ENCODE measurements around the gene DSTN.

- PRO-cap: unidirectional peak, minus-strand start at chr20:17558420
These were observed 11.4 kb upstream of the DSTN start for GRCh38 chr20:17558271-17559004.

DNA sequence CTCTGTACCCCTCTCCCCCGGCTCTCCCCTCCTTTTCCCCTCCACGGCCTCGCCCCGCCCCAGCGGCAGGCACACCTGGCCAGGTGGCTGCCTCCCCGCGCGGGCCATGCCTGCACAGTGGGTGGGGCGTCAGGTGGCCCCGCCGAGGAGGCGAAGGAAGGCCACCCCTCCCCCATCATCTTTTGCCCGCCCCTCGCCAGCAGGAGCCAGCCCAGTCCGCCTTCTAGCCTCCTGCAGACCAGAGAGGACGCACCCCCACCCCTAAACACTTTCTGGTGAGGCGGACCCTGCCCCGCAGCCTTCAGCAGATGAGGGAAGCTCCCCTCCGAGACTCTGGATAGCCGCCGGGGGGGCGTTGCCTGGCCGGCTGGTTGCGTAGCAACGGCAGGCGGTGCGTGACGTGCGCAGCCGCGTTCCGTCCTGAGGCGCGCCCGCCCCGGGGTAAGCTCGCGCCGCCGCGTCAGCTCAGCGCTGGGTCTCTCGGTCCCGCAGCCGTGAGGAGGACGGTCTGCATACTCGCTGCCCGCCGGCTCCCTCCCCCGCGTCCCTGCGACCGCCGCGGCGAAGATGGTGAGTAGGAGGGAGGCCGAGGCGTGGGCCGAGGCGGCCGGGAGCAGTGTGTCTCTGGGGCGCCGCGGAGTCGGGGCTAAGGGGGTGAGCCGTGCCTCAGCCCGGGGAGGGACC, at the start of gene DSTN:
TSS of gene DSTN (plus strand) at position 434 of the 684 bp plus-strand sequence.
- PRO-cap: bidirectional peak, plus-strand start at position 471 of the sequence, minus-strand start at position 310 of the sequence

- PRO-cap: no peak
These were observed 42.5 kb downstream of the DSTN start for GRCh38 chr20:17611962-17613178.

DNA sequence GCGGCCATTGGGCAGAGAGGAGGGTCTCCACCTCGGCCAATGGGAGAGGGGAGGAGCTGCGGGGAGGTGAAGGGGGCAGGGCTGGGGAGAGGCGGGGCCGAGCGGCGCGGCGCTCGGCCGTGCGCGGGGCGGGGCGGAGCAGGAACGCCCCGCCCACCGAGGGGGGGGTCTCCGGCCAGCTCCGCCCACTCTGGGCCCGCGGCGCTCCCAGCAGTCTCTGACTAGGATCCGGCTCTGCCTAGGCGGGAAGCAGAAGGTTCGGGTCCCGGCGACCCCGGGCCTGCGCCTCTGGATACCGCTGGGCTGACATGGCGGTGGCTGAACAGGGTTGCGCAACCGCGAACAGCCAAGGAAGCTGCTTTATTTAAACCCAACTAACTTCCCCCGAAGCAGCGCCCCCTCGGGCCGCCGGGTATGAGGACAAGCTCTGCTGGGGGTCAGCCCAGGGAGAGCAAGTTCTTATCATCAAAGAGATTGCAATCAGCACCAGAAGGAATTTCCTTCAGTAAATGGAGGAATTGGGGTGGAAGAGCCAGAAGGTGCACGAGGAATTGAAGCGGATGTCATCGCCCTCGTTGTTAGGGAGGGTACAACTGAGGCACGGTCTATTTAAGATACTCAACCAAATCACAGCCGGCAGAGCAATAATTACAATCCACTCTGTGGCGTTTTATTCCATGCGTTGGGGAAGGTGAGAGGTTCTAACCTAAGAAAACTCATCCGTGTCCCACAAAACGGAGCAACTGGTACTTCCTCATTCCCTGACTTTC, 544 bp upstream of the RRBP1 start:
- PRO-cap: no peak

- PRO-cap: no peak
These were observed 98.4 kb downstream of the SNX5 start for GRCh38 chr20:17870008-17870701.

DNA sequence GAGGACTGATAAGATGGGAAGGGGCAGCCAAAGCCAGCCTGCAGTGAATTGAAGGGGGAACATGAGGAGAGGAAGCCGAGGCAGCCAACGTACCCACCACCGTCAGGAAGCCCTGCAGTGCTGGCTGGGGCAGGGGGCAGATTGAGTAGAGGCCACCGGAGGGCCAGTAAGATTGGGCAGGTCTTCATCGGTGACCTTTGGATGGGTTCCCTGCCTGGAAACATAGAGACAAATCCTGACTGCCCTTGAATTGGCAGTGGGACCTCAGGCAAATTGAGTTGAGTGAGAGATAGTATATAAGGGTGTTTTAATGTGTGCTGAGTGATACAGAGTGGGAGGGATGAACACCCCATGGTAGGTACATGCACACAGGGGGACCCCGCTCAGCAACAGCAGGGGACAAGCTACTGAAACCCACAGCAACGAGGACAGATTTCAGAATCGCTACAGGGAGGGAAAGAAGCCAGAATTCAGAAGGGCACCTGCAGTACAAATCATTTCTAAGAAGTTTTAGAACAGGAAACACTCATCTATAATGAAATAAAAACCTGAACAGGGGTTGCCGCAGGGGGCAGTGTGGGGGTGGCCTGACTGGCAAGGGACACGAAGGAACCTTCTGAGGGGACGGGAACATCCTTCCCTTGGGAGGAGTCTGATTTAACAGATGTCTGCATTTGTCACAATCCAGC, 90.0 kb downstream of the SNX5 start:
- PRO-cap: no peak

- PRO-cap: no peak
These were observed 39.9 kb downstream of the SNX5 start for GRCh38 chr20:17928400-17929475.

DNA sequence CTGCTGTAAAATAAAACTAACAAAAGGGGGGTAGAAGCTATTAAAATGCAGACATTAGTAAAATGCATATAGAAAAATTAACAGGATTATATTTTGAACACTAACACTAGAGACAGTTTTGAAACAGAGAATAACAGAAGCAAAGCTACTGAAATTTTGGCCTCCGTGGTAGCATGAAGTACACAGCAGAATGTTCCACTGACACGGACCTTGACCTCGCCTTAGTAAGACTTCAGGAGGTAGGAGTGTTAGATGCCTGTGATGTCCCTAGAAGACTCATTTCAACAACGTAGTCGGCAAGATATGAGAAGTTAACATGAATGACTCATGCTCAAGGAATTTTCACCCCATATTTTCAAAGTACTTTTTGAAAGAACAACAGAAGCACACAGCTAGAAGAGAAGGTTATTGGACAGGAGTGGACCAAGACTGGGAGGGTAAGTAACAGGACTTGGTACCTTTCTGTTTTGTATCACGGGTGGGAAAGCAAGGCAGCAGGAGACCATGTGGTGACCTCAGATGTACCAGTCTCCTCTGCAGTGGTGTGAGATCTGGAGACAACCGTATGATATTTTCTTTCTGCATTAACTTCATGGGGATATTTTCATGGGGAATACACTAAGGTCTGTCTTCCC, 78.0 kb downstream of the DZANK1 start:
- PRO-cap: no peak

DNA sequence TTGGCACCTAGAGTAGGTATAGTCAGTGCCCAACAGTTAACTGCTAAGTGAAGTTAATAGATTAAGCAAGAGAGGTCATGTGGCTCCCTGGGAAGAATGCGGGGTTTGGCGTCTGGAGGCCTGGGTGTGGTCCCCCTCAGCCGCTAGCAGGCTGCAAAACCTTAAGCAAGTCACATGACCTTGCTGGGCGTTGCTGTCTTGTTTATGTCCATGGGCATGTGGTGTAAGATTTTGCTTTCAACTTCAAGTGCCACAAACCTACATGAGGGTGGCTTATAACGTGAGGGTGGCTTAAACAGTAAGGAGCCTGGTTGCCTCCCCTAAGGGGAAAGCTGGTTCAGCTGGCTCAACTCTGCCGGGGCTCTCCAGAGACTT, 75.5 kb upstream of the SCP2D1 start:
- PRO-cap: no peak

- PRO-cap: no peak
These were observed 199.0 kb downstream of the SCP2D1 start for GRCh38 chr20:19012500-19013057.

- PRO-cap: no peak
These were observed 163.1 kb upstream of the SLC24A3 start for GRCh38 chr20:19049166-19049864.

- PRO-cap: no peak
These were observed 1.0 kb upstream of the RIN2 start for GRCh38 chr20:19757155-19757346.

DNA sequence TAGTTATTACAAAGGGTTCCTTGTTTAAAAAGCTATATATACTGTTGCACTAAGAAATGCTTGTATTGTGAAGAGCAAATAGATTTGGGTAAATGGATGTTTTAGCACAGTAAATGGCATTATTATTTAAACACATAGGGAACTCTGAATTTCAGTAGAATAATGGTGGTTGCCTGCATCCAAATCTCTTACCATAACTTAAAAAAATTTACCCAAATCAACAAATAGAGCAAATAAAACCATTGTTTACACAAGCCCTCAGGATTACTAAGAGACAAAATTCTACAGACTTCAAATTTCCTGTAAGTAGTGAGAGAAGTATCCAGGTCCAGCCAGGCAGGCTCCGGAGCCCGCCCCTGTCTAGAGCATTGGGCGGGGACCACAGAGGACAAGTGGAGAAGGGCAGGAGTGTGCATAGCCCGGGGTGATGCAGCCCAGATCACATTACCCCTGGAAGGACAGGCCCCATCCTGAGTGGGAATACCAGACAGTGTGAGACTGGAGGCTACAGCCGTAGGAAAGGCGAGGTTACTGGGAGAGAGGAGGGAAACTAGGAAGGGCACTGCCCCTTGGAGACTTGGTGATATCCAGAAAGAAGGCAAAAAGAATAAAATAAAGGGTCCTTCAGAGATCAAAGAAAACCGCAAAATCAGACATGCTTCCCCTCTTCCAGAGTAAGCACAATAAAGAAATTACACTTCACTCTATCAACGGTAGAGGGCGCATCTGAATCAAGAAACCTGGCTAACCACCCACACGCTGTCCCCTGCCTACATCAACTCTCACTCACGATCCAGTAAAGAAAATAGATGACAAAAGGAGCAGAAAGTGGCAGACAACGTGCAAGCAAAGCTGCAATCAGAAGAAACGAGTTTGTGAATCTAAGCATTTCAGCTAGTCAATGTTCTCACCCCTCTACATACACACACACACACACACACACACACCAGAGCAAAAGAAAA, 26.6 kb downstream of the RIN2 start:
- PRO-cap: no peak

DNA sequence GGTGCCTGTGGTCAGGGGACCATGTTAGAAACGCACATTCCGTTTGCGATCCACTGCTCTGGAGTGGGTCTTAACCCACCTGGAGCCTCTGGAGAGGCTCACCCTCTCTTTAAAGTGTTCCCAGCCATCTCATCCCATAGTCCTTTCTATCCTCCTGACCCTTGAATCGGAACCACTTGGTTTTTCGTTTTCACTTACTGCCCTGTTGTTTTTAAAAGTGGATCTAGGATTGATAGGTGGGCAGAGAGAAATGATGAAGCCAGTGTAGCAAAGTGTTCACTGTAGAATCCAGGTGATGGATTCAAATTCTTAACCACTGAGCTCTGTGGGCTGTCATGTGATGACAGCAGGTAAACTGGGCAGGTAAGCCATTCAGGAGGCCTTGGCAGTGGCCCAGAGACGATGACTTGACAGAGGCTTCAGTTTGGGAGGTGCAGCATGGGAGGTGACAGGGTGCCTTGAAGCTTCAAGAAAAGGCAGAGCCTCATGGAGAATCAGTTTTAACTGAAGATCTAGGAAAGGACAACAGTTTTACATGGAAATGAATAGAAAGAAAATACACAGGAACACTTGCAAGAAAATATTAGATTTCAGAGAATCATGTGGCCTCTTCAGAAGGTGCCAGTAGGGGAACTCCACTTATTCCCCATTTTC, 1.9 kb downstream of the NAA20 start:
- PRO-cap: no peak

DNA sequence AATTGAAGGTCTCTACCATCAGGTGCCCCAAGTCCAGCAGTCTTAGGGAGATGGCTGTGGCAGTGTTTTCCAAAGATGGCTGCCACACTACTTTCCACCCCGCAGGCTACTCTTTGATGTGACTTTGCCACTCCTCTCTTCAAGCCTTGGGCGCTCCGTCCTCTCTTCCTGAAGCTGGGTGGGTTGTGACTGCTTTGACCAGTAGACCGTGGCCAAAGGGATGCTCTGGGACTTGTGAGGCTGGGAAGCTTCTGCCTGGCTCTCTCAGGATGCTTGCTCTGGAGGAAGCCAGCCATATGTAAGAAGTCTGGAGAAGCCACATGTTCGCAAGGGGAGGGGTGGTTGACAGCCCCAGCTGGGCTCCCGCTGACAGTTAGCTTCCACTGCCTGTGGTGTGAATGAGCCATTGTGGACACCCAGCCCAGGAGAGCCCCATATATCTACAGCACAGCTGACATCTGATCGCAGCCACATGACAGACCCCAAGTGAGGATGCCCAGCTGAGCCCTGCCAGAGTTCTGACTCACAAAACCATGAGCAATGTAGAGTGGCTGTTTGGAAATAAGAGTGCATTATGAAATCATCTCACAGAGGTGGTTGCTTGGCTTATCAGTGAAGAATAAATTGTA, 23.8 kb downstream of the CFAP61 start:
- PRO-cap: no peak

- PRO-cap: no peak
These were observed 85.9 kb downstream of the CFAP61 start for GRCh38 chr20:20138165-20138772.

- PRO-cap: no peak
These were observed 90.7 kb upstream of the INSM1 start for GRCh38 chr20:20276964-20277782.

DNA sequence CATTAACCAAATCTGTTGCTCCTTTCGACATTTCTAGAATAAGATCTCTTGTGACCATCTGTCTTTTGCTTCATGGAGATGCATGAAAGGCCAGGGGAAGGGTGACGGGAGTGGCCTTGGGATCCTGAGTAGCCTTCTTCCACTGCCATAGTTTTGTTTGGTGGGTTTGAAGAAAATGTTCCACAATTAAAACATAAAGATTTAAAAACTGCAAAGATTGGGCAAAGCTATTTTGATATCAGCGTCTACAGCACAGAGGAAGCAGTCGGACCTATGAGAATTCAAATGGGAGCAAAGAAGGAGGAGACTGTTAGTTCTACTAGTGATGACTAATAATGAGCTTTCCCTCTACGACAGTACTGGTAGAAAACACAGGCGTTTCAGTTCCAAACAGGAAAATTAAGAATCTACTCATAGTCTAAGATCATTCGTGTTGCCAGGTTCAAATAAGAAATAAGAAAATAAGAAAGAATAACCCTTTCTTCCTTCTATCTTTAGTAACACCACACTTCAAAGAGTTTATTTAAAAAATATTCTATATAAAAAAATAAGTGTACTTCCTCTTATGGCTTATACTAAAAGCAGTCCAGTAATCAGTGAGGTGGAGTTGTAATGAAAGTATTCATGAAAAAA, 121.2 kb downstream of the INSM1 start:
- PRO-cap: no peak

DNA sequence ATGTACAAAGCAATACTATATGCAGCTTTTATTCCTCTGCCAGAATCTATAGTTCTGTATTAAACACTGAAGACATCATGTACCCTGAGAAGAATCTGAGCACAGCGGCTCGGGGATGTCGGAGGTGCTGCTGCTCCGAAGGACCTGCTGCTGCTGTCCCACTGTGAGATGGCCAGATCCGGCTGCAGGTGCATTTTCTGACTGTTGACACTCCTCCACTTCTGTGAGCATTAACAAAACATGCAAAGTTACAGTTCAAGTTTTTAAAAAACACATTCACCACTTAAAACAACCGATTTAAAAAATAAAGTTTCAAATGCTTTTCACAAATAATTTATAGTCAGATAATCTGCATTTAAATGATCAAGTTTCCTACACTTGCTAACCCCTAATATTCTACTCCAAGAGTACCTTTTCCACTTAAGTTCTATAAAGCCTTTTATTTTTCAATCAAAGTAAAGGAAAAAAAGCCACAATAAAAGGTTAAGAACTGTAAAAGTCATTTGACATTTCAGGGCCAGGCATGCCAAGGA, 121.3 kb downstream of the RALGAPA2 start:
- PRO-cap: no peak

- PRO-cap: no peak
These were observed 77.9 kb downstream of the RALGAPA2 start for GRCh38 chr20:20634382-20635036.